SJSA1 (cell line): ENCODE measurements around a stretch of chr6.

DNA sequence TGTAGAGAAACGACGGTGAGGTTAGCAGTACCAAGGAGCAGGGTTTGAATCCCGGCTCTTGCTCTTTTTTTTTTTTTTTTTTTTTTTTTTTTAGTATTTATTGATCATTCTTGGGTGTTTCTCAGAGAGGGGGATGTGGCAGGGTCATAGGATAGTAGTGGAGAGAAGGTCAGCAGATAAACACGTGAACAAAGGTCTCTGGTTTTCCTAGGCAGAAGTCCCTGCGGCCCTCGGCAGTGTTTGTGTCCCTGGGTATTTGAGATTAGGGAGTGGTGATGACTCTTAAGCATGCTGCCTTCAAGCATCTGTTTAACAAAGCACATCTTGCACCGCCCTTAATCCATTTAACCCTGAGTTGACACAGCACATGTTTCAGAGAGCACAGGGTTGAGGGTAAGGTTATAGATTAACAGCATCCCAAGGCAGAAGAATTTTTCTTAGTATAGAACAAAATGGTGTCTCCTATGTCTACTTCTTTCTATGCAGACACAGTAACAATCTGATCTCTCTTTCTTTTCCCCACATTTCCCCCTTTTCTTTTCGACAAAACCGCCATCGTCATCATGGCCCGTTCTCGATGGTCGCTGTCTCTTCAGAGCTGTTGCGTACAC is 28.3 kb upstream of the SMIM40 start:
- RAMPAGE, long total RNA = no peak

DNA sequence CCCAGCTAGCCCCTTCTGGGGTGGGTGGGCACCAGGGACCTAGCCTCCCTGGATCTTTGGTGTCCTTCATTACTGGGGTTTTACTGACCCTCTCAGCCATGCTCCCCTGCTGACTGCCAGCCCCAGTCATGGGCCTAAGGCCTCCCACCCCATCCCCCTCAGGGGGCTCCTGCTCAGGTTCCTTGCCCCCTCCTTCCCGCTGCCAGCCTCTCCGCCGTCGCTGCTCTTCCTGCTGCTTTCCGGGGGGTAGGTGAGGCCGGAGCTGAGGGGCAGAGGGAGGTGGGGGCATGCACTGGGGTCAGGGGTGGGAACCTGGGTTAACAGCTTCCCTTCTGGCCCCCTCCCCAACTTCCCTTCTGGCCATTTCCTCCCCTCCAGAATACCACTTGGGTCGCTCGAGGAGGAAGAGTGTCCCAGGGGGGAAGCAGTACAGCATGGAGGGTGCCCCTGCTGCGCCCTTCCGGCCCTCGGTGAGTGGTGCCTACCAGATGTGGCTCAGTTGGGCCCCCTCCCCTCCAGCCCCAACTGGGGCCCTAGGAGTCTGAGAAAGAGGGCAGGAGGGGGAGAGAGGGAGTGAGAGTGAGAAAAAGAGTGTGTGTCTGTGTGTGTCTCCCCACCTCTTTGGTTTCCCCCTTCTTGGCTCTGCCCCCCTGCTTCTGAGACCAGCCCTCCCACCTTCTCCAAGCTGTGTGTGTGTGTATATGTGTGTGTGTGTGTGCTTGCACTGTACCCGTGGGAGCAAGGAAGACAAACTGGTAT is 12.1 kb downstream of the SYNGAP1 start:
- RAMPAGE, long total RNA = no peak

- RAMPAGE, long total RNA = no peak
Measured at GRCh38 chr6:33508914-33509456, 54.6 kb downstream of the ZBTB9 start.

DNA sequence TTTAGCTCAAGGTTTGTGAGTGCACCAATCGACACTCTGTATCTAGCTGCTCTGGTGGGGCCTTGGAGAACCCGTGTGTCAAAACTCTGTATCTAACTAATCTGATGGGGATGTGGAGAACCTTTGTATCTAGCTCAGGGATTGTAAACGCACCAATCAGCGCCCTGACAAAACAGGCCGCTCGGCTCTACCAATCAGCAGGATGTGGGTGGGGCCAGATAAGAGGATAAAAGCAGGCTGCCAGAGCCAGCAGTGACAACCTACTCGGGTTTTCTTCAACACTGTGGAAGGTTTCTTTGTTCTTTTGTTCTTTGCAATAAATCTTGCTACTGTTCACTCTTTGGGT is 47.1 kb downstream of the BAK1 start:
- RAMPAGE, long total RNA = no peak

- RAMPAGE, long total RNA = no peak
Measured at GRCh38 chr6:33577663-33578260, 2.3 kb downstream of the BAK1 start.

DNA sequence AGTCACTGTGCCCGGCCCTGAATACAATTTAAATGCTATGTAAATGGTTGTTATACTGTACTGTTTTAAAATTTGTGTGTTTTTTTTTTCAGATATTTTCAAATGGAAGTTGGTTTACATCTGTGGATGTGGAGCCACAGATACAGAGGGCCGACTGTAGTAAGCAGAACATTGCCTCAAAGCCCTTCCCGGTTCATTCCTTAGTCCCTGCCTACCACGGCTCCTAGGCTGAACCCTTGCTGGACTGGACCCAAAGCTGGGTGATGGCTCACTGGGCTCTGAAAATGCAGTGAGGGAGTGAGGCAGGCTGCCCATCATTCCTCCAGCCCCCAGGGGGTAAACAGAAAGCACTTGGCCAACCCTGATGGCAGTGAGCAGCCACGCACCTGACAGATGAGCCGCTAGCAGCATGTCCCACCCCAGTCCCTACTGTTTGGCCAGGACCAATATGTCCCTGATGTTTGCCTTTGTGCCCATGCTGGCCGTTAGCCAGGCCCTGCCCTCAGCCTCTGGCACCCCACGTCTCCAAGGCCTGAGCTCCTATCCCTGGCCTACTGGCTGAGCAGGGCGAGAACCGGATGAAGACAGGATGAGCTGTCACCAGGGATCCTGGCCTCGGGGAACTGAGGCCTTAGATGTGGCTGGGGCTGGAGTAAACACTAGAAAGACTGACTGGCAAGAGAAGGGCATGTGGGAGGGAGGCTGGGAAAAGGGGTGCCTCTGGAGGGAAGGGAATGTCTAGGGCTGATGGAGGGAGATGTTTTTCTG is 19.4 kb upstream of the BAK1 start:
- RAMPAGE, long total RNA = no peak

GRCh38 chr6:33631849-33632992 is 11.1 kb downstream of the ITPR3 start:
- RAMPAGE, long total RNA = no peak

GRCh38 chr6:33737125-33738007 is 9.3 kb downstream of the IP6K3 start:
- RAMPAGE, long total RNA = no peak

DNA sequence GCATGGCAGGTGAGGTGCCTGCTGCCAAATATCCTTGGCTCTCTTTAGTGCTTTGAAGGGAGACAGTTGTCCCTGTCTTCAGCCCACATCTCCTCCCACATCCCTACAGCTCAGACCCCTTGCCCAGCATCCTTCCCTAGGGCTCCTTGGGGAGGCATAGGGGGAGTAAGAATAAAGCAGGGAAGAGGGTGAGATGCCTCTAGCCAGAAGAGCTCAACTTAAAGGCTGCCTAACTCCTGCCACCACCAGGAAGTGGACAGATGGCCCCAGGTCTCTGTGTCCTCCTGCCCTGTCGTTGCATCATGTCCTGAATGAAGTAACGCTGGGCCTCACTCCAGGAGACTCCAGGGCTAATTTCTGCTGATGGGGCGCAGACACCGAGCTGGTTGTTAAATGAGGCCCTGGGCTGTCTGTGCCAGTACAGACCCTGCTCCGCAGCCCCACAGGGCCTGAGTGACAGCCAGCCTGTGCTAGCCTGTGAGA is 6.6 kb downstream of the IP6K3 start:
- RAMPAGE, long total RNA = no peak

GRCh38 chr6:33786402-33786869 is 2.5 kb downstream of the LEMD2 start:
- RAMPAGE, long total RNA = no peak

GRCh38 chr6:33840035-33840491 is 36.3 kb upstream of the MLN start:
- RAMPAGE, long total RNA = no peak

DNA sequence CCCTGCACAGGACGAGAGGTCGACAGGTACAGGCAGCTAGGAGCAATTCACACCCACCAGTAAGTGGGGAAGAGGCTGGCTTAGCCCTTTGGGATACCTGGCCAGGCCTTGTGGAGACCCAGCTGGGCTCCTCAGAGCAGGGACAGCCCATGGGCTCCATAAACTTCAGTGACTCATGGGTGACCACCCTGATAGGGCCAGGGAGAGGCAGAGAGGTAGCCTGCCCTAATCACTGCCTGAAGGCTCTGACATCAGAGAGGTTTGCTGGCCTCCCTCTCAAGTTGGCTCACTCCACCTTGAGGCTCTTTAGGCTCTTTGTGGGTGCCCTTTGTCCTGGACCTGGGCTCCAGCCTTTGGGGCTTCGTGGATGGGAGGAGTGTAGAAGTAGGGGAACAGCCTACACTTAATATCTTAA is 81.8 kb upstream of the MLN start:
- RAMPAGE, long total RNA = no peak

GRCh38 chr6:33905047-33905600 is 101.3 kb upstream of the MLN start:
- RAMPAGE, long total RNA = no peak

GRCh38 chr6:33994860-33995443 is 150.9 kb downstream of the GRM4 start:
- RAMPAGE, long total RNA = no peak

DNA sequence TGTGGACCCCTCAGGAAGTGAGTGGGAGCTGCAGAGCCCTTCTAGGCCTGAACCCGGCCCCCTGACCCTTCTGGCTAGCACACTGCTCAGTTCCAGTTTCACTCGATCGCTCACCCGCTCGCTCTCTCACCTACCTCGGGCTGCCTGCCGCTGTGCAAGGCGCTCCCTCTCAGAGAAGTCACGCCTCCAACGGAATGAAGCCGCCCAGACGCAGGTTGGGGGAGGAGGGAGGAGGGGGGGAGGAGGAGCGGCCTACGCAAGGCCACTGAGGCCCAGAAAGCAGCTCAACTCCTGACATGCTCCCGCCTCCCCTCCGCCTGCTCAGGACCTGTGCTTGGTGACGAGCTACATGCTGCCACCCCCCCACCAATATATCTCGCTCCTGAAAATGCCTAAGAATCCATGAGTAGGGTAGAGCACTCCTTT is 3.3 kb downstream of the GRM4 start:
- RAMPAGE, long total RNA = no peak

GRCh38 chr6:34218282-34218646 is 18.4 kb upstream of the HMGA1 start:
- RAMPAGE, long total RNA = no peak

DNA sequence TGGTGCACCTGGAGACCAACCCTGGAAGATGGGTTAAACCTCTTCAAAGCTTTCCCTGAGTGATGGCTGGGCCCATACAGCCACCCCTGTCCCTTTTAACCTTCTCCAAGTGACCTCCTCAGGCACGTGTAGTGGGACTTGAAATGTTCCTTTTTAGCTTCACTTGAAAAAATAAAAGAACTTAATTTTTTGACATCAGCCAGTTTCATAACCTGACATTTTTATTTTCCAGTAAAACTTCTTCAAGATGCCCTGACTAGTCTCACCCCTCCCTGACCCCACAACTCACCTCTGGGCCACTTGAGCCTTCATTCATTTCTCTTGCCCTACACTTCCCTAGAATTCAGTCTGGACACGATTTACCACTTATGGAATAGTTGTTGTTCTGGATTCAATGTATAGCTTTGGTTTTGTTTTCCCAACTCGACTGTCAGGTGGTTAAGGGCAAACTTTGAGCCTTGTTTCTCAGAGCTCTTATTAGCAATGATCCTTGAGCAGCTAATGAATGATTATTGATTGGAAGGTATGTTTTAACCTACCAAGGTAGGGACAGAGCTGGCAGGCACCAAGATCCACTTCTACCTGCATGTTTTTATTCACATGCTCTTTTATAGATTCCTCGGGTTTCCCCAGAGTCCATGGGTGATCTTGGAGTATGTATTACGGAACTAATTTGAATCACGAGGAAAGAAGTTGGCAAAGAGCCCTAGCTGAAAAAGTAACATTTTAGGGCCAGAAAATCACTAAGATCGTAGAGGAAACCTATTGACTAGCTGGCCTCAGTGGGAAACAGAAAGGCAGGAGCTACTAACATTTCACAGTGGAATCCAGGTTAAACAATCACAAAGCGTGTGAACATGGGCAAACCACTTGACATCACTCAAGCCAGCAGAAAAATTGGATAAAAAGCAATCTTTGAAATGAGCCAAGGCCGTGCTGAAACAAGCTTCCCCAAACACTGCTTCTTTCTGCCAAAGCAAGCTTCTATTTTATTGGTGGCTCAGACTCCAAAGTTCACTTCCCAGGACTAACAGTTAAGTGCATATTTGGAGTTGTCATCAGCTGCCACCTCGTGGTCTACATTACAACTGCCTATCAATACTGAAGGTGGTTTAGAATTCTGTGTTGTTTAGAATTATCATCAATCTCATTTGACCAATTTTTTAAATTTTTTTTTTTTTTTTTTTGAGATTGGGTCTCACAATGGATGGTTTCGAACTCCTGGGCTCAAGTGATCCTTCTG is 11.1 kb downstream of the RPS10 start:
- RAMPAGE, long total RNA = no peak

DNA sequence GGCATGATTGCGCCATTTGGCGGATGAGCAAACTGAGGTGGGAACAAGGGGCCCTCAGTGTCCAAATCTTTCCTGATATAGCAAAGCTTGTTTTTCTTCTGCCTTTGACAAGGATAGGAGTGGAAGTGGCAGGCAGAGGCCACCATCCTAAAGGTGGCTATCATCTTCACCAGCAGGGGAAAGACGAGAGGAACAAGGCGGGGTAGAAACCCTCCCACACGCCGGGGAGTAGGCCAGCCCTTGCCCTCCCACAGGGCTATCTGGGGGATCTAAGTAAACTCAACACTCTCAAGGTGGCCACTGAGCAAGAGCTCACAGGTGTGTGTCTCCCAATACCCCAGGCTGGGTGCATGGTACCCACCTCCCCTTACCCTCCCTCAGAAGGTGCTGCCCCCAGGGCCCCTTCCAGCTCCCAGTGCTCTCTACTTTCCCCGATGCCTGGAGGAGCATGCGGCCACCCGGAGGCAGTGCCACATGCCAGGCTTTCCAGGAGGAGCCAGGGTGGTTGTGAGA is 11.3 kb downstream of the SPDEF start:
- RAMPAGE, long total RNA = no peak

- RAMPAGE, long total RNA = no peak
Measured at GRCh38 chr6:34576501-34576988, 20.4 kb upstream of the SPDEF start.

DNA sequence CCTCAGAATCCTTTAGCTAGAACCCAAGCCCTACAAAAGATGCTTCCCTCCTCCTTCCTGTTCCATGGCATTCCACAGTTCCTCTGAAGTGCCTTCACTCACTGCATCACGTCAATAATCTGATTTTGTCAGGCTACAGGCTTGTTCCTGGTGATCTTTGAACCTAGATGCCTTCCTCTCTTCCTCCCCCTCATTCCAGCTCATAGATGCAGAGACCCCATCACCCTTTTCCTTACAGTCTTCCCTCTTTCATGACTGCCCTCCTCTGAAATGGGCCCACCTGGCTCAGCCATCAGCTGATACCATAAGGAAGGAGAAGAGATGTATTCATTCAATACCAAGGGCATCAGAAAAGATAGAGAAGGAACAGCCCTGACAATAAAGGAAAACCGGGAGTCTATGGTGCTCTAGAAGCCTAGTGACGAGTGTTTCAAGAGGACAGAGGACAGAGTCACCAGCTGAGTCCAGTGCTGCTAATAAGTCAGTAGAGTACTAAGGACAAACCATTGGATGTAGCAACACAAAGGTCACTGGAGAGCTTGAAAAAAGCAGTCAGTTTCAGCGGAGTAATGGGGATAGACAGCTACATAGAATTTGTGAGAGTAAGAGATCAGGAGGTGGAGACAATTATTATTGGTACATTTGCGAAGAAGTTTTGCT is 62.5 kb upstream of the SPDEF start:
- RAMPAGE, long total RNA = no peak